Foreskin fibroblast (primary cell): ENCODE data around the gene H4C5.

DNA sequence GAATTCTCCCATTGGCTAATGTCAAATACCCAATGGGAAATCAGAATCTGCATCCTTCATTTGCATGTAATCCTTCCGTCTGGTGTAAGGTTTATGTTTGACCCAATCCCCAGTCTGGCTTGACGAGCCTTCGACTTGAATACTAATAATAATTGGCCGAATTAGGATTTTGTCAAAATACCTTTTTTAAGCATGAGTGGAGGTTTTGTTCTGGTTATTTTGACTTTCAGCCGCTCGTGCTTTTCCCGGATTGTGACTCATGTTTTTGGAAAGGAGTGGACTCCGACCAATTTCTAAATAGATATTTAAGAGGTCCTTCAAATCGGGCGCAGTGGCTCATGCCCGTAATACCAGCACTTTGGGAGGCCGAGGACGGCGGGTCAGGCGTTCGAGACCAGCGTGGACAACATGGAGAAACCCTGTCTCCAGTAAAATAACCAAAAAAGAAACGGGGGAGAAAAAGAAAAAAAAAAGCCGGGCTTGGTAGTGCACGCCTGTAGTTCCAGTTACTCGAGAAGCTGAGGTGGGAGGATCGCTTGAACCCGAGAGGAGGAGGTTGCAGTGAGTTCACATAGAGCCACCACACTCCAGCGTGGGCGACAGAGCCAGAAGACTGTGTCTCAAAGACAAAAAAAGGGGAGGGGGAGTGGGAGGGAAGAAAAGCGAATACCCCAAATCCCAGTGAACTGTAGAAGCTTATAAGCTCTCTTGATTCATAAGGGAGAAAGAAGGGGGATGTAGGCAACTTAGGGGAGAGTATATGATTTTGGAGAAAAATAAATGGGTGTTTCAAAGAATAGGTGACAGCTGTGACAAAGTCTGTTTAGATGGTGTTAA lies 471 bp upstream of the H2AC4 start:
- RRBS: no CpG with 5 or more reads among the region's 26 CpGs

DNA sequence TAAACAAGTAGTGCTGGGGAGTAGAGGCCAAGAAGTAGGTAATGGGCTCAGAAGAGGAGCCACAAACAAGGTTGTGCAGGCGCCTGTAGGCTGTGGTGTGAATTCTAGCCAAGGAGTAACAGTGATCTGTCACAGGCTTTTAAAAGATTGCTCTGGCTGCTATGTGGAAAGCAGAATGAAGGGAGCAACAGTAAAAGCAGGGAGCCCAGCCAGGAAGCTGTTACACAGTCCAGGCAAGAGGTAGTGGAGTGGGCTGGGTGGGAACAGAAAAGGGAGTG lies 2.0 kb downstream of the HFE start:
- RRBS: no CpG with 5 or more reads among the region's 1 CpG

DNA sequence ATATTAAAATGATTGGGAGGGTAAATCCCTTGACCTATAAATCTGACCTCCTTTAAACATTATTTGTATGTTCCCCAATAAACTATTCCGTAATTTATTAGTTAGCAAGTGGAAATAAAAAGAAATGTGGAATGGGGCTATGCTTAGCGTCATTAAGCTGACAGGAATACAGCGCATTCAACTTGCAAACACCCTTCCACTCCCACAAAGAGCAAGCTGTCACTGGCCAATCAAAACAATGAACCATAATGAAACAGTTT lies 251 bp upstream of the H4C3 start:
- RRBS: no CpG with 5 or more reads among the region's 3 CpGs

GRCh38 chr6:26125142-26125766 lies 1.3 kb downstream of the H2AC6 start:
- RRBS: no CpG with 5 or more reads among the region's 16 CpGs

DNA sequence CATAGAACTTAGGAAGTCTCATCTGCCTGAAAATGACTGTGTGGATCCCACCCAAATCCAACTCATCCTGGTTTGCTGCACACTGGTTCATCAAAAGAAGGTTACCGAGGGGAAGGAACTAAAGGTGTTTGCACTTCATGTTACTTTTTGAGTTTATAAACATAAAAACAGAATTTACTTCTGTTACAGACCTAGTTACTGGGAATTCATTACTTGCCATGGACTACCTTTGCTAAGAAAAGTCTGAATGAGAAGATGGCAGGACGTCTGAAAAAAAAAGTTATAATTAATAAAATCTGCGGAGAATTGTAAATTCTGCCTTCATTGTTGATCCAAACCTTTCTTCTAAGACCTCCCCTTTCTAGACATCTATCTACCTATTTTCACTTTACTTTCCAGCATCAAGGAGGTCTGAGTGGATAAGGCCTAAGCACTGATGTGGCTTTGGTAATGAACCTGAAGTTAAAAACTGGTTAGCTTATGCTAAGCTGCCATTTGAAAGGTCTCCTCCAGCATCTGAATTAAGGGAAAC lies 12.5 kb upstream of the H2BC6 start:
- RRBS: no CpG with 5 or more reads among the region's 3 CpGs

DNA sequence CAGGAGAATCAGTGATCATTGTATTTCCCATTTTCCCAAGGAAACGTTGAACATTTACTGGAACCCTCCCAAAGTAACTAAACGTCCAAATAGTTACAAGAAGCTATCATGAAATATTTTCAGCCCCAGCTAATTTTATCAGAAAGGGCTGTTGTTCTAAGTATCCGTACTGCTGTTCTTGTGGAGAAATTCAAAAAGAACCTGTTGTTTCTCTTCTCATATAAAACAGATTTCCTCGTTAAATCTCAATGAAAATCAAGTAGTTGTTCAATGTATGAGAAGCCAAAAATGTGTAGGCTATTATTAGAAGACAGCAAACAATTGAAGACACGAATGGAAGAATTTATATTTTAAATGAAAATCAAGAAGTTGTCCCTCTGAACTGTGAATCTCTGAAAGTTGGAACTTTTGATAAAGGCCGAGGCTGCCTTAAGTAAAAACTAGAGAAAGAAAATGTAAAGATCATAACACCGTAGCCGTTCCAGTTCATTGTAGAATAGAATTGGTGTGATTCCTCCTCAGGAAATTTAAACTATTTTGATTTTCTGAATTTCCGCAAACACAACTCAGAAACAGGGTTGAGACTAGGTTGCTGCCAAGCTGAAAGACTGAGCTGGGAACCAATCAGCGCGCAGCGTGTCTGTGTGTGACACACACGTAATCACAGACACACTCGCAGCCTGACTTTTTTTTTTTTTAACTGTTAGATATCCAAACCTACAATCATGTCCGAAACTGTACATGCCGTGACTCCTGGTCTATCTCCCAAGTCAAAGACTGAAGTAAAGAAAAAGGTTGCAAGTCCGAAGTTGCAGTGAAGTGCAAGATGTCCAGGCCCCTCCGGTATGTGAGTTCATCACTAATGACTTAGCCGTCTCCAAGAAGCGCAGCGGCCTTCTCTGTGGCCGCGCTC lies 2.0 kb downstream of the H3C4 start:
- RRBS: 3% methylated on average over 2 of the region's 23 CpGs

GRCh38 chr6:26202251-26202783 lies 2.1 kb upstream of the H4C5 start:
- RRBS: no CpG with 5 or more reads among the region's 8 CpGs

GRCh38 chr6:26204303-26205182 lies at the start of gene H4C5:
H4C5 (plus strand) TSS chr6:26204610.
- RRBS: 0% methylated on average over 4 of the region's 56 CpGs

GRCh38 chr6:26205899-26206617 lies 1.6 kb downstream of the H4C5 start:
- RRBS: no CpG with 5 or more reads among the region's 11 CpGs

- RRBS: no CpG with 5 or more reads among the region's 15 CpGs
Observed at GRCh38 chr6:26214401-26215030, 2.0 kb downstream of the H2BC8 start.

GRCh38 chr6:26220207-26220566 lies 3.5 kb downstream of the H2AC8 start:
- RRBS: no CpG with 5 or more reads among the region's 2 CpGs

- RRBS: no CpG with 5 or more reads among the region's 29 CpGs
Observed at GRCh38 chr6:26223650-26224778, 921 bp upstream of the H3C6 start.

DNA sequence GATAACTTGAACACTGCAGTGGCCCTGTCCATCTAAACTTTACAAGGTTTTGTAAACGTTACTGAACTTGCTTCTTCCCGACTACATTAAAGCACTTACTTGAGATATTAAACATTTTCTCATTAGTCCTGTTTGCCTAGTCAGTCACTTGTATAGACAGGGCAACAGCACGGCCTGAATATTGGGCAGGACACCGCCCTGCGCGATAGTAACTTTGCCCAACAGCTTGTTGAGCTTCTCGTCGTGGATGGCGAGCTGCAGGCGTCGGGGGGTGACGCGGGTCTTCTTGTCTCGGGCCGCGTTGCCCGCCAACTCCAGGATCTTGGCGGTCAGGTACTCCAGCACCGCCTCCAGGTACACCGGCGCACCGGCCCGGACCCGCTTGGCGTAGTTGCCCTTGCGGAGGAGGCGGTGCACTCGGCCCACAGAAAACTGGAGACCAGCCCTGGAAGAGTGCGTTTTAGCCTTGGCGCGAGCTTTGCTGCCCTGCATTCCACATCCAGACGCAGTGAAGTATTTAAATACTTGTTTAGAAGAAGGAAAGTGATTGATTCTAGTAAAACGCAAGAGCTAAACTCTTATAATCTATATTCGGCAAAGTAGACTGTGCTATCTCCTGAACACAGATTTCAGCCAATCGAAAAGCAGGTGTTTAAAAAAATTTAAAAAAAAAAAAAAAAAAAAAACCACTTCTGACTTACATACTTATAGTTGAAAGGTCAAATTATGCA lies 517 bp upstream of the H2BC10 start:
- RRBS: no CpG with 5 or more reads among the region's 35 CpGs

DNA sequence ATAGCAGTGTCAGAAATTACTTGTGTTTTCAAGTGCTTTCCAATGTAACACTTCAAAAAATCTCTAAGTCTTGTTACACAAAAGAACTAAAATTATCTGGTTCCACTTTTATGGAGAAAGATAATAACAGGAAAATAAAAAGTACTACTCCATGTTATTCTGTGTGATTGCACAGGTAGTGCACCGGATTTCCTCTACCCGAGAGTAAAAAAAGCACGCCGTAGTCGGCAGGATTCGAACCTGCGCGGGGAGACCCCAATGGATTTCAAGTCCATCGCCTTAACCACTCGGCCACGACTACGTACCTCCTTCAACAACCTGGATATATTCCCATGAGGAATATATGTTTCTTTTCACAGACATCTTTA lies 27.0 kb upstream of the H4C8 start:
- RRBS: no CpG with 5 or more reads among the region's 12 CpGs

DNA sequence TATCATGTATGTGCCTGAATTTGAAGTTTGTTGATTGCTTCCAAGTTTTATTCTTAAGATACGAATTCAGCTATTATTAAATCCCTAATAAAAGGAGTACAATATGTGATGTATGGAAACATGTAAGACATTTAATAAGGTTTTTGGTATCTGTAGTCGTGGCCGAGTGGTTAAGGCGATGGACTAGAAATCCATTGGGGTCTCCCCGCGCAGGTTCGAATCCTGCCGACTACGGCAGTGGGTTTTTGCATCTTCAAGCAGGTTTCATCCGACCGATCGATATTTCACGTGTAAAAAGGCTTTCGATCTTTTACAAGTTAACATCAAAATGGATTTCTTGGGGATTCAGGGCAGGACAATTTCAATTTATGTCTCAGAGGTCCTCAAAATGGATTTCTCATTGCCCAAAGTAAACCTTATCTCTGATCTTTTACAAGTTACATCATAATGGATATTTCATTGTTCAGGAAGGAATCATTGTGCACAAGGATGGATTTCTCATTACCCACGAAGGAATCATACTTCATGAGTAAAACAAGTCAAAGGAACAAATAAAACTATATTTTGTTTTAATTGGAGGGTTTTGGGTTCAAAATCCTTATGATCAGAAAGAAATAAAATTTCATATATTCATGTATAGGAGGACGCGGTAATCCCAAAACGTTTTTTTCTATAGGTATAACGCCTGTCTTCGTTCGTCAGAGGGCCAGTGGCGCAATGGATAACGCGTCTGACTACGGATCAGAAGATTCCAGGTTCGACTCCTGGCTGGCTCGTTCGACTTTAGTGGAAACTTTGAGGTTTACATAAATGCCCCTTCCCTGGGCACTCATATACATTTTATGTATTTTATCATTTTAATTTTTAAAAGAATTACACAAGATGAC lies 37.3 kb upstream of the BTN3A2 start:
- RRBS: no CpG with 5 or more reads among the region's 28 CpGs

- RRBS: no CpG with 5 or more reads among the region's 8 CpGs
Observed at GRCh38 chr6:26430646-26431397, 9.5 kb upstream of the BTN3A3 start.

DNA sequence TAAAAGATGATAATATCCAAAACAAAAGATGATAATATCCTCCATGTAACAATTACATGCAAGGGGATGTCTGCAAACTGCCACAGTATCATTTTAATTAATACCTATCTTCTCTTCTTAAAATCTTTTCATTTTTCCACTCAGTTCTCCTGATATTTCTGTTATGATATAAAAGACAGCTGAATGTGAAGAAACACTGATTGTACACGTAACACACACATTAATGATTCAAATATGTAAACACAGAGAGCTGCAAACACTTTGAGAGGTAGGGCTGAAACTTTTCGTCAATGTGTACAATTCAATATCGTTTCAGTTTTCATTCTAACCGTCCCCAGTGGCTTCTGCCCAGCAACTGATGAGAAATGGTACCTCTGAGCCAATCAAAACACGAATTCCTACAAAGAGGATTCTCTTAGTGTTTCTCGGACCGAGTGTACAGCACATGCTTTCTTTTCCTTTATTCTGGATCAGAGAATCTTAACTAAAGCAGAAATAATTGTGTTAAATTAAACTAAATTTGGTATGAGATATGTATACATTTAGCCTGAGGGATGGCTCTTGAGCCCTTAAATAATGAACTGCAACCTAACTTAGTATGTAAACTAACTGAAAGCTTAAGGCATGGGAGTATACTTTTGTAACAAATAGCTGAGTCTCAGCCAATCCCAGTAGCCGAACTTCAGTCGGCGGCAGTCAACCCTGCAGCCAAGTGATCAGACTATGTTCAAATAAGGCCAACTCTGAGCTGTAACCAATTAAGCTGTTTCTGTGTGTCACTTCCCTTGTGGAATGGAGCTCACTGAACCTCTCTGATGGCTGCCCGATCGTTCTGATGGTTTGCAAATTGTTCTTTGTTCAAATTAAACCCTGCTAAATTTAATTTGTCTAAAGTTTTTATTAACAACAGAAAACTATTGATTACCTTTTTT lies 16.1 kb downstream of the BTN2A1 start:
- RRBS: no CpG with 5 or more reads among the region's 12 CpGs

GRCh38 chr6:26537021-26538079 lies 816 bp upstream of the HMGN4 start:
- RRBS: no CpG with 5 or more reads among the region's 50 CpGs

DNA sequence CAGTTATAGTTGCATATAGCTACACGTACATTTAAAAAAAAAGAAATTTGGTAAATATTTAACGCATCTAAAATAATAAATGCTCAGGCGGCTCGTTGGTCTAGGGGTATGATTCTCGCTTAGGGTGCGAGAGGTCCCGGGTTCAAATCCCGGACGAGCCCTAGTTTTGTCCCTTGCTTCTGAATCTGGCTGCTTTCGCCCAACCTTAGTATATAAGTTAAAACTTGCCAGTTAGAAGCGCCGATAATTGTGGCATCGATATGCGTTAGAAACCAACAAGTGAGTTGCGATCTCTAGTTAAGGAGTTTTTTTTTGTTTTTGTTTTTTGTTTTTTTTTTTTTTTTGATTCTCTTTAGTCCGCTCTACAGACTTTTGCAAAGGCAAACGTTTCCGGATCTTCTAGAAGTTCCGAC lies 17.0 kb downstream of the HMGN4 start:
- RRBS: no CpG with 5 or more reads among the region's 19 CpGs